Pulmonary lymph node (tissue), 1 donor: ENCODE results near the genes ADORA2A, GUCD1 and TFIP11.

GRCh38 chr22:24427097-24427771 is at the start of gene ADORA2A:
Gene ADORA2A (plus strand): TSS chr22:24427599.
- PRO-cap, result bidirectional peak, plus-strand start at chr22:24427621, minus-strand start at chr22:24427492

- PRO-cap, result no peak
These were observed 7.7 kb downstream of the ADORA2A start for GRCh38 chr22:24435023-24435552.

DNA sequence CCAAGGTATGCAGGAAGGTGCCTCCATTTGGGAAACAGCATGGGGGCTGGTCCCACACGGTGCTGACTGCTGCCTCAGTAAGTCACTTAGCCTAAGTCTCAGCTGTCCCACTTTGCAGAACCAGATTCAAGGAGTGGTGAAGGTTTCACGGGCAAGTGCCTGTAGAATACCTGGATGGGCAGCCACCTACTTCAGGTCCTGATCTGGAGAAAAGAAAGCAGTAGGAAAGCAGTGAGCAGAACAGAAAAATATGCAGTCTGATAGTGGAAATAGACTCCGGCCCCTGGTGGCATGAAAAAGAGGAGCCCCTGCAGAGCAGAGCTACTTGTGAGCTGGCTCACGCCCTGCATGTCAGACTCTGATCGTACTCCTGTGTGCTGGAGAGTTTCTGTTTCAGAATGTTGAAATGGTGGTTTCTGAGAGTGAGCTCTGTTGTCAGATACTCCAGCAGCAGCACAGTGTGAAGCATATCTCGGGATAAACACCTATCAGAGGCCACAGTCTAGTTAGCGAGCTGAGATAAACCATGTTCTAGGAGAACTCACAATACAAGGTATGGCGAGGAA is 33.3 kb downstream of the ADORA2A start:
- PRO-cap, result no peak

DNA sequence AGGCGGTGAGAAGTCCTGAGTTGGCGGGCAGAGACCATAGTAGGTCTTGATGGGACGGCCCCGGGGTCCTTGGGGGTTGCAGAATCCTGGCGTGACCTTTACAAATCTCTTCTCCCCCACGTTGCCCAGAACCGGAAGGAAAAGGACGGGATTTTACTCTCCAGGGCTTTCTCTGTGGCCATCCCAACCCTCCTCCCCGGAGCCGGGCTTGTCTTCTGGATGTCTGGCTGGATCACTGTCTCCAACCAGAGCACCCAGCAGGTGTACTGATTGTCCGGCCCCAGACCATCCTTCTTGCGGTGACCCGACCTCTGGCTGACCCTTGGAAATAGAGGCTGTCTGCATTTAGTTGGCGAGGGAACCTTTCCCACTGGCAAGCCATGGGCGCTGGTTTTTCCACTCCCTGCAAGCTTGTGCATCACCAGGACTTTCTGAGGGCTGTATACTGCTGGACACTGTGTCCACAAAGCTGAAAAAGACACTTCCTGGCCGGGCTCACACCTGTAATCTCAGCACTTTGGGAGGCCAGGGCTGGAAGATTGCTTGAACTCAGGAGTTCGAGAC is 558 bp downstream of the UPB1 start:
- PRO-cap, result no peak

- PRO-cap, result no peak
These were observed 14.1 kb downstream of the GUCD1 start for GRCh38 chr22:24540443-24541671.

DNA sequence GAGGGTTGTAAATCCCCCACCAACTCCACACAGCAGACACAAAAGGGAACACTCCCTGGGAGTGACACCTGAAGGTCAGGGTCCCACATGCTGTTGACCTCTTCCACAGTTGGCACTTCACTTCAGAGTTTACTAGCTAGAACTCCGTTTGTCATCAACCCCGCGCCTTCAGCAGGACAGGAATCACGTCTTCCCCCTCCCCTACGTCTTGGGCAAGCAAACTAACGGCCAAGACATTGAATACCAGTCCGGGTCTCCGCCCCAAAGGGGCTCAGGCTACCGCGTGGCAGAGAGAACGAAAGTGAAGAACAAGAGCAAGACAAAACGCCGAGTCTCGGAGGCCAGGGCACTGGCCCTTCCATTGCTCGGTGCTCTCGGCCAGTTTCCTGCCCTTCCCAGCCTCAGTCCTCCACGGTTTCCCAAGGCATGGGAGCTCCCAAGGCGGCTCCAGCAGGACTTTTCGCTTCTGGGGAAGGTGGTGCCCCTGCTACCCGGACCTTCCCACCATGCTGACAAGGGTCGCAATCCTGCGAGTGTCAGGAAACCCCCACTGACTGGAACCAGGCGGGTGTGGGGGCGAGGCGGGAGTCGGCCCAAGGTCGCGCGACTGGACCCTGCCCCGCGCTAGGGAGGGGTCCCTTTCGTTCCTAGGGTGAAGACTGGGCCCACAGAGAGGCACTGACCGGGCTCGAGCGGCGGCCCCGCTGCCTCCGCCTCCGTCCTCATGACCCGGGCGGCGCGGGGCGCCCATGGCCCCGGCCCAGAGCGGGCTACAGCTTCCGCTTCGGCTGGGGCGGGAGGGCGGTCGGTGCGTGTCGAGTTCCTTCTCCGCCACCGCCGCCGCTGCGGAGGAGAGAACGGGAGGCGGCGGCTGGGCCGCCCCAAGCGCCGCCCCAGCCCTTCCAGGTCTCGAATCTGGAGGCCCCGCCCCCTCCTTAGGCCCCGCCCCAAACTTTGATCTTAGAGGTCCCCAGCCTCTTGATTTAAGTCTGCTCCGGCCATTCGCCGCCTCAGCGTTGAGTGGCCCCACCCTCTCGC is at the start of gene GUCD1:
Gene GUCD1, minus strand, starts transcription at position 873 of the 1,038 bp plus-strand sequence.
- PRO-cap, result bidirectional peak, plus-strand start outside the sequence, minus-strand start at position 845 of the sequence

GRCh38 chr22:24594109-24594946 is 1.5 kb upstream of the LRRC75B start:
- PRO-cap, result no peak

GRCh38 chr22:25112492-25112811 is 87.2 kb upstream of the CRYBB3 start:
- PRO-cap, result no peak

GRCh38 chr22:25166979-25167536 is 32.6 kb upstream of the CRYBB3 start:
- PRO-cap, result no peak

DNA sequence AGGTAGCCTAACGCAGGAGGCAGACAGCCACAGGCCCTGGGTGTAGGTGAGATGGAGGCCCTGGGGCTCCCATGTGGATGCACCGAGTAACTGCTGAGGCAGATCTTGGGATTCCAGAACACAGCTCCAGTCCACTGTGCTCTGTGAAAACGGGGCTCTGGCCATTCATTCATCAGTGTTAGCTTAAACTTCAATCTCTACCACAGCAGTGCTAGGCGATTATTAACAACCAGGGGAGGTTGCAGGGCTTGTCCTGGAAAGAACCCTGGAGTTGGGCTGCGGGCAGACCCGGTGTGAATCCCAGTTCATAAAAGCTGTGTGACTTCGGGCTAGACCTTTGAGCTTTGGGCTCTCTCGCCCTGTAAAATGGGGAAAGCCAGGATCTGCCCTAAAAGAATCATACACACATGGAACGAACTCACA is 15.7 kb upstream of the CRYBB3 start:
- PRO-cap, result no peak

DNA sequence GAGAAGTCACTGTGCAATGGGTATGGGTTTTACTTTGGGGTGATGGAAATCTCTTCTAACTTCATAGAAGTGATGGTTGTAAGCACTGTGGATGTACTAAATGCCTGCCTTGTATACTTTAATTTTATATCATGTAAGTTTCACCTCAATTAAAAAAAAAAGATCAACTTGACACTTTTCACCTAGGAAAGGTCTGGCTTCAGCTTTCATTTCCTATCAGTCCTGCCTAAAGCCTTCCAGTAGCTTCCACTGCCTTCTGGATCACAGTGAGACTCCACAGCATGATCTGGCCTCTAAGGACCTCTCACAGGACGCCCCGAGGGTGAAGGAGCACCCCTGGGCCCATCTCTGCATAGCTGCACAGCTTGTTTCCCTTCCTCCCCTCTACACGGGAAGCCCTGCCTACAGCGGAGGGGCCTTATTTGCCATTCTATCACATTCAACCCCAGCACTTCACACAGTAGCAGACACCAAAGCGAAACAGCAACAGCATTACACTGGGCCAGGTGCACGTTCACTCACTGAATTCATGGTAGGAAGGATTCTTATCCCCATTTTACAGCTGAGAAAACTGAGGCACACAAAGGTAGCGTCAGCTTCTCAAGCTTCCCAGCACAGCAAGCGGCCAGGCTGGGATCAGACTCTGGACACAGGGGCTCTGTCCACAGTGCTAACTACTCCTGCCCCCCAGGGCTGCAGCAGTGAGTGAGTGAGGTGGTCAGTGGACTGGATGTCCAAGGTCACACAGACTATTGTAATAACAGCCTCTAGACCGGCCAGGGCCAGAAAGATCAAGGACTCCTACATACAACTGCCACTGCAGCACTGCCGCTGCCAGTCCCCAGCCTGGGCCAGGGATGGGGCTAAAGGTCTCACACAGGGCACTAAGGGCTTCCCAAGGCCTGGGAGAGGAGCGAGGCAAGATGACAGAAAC is 162.2 kb upstream of the GRK3 start:
- PRO-cap, result unidirectional peak, plus-strand start at position 309 of the sequence

DNA sequence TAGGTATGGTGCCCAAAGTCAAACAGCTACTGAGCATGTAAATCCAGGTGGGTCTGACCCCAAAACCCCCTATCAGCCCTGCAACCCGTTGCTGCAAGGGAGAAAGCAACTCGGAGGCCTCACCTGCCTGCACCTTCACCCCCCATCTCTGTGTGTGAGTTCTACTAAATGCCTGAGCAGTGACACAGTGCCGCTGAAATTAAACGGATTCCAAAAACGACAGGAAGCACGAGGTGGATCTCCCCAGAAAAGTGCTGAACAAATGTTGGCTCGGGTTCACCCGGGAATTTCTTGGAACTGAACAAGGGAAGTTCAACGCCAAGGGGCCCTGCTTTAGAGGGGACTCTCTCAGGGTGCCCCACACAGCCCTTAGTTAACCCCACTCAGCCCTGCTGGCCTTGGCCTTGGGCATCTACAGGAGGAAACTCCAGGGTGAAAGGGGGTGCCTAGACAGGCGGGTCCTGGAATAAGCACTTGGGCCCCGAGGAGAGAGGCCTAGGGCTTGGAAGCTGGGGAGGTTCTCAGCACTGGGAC is 161.5 kb upstream of the GRK3 start:
- PRO-cap, result no peak

- PRO-cap, result bidirectional peak, plus-strand start at chr22:25405487, minus-strand start at chr22:25405385
These were observed 159.2 kb upstream of the GRK3 start for GRCh38 chr22:25405083-25405831.

DNA sequence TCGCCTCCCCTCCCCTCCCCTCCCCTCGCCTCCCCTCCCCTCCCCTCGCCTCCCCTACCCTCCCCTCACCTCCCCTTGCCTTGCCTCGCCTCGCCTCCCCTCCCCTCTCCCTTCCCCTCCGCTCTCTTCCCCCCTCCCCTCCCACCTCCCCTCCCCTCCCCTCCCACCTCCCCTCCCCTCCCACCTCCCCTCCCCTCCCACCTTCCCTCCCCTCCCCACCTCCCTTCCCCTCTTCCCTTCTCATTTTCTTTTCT is 203.8 kb downstream of the MYO18B start:
- PRO-cap, result no peak

GRCh38 chr22:26471274-26471943 is 12.2 kb downstream of the HPS4 start:
- PRO-cap, result no peak

- PRO-cap, result no peak
These were observed 1.7 kb downstream of the HPS4 start for GRCh38 chr22:26481614-26482618.

DNA sequence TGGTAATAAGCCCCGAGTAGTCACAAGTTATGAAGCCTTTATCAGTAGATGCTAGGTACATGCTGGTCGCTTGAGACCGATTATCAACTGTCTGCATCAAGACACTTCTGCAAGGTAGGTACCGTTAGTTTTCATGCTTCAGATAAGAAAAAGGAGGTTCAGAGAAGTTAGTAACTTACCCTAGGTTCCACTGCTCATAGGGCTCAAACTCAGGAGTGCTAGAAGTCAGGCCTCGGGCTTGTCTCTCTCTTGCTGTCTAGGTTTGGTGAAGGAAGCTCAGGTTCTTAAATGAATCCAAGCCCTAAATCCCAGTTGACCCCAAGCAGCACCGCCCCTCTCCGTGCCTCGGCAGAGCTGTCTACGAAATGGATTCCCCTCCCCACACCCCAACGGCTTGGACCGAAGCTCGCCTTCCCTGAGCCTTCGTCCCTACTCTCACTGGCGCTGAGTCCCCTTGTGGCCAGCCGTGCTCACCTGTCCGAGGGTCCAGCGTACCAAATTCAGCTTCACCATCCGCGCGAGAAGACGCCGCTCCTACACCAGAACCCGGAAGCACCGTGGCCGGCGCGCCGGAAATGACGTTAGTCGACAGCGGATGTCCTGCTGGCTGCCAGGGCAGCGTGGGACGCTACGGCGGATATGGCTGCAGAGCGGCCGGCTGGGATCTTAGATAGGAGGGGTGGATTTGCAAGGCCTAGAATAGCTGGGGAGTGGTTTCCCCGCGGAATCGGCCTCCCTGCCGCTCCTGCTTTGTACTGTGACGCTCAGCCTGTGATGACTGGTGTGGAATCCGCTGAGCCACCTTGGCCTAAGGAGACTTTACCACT is at the start of gene TFIP11:
Gene TFIP11, minus strand, starts transcription at position 554 of the 827 bp plus-strand sequence.
- PRO-cap, result bidirectional peak, plus-strand start at position 631 of the sequence, minus-strand start at position 554 of the sequence

- PRO-cap, result no peak
These were observed 6.0 kb upstream of the TFIP11 start for GRCh38 chr22:26518416-26518615.

GRCh38 chr22:26571891-26572429 is 18.0 kb downstream of the TPST2 start:
- PRO-cap, result no peak

- PRO-cap, result bidirectional peak, plus-strand start at chr22:26671737, minus-strand start at chr22:26671655
These were observed 49.8 kb downstream of the CRYBA4 start for GRCh38 chr22:26671444-26672105.